Heart (tissue), 3 donors: ENCODE data around the gene RAI1.

- RAMPAGE, long total RNA, 2 experiments = no peak in any of the 2 experiments
Observed at GRCh38 chr17:16979674-16980222, 7.8 kb upstream of the TNFRSF13B start.

GRCh38 chr17:17031952-17032416, 10.3 kb upstream of the MPRIP start:
- RAMPAGE, long total RNA, 2 experiments = no peak in any of the 2 experiments

DNA sequence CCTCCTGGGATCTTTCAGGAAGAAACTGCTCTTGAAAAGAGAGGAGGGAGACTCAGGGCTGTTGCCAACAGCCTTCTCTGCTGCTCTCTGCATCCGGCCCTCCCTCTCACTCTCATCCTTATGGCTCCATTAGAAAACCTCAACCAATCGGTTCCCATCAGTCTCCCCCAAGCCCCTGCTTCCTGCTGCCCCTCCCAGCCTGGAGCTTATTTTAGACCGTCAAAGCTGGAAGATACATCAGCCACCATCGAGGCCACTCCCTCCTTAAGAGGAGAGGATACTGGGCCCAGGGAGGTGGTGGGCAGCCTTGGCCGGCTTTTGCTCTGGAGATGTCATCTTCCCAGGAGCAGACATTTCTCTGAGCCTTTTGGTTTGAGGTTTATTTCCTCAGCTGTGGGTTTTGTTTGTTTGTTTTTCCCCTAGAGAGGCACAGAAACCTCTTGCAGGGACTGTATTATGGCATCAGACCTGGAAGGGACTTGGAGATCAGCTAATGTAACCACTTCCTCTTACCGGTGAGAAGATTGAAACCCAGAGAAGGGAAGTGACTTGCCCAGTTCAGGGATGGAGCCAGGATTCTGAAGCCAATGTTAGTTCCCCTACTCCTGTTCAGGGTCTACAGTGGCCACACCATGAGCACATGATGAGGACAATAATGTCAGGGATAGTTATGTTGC, 2.8 kb downstream of the MPRIP start:
- RAMPAGE, long total RNA, 2 experiments = no peak in any of the 2 experiments

DNA sequence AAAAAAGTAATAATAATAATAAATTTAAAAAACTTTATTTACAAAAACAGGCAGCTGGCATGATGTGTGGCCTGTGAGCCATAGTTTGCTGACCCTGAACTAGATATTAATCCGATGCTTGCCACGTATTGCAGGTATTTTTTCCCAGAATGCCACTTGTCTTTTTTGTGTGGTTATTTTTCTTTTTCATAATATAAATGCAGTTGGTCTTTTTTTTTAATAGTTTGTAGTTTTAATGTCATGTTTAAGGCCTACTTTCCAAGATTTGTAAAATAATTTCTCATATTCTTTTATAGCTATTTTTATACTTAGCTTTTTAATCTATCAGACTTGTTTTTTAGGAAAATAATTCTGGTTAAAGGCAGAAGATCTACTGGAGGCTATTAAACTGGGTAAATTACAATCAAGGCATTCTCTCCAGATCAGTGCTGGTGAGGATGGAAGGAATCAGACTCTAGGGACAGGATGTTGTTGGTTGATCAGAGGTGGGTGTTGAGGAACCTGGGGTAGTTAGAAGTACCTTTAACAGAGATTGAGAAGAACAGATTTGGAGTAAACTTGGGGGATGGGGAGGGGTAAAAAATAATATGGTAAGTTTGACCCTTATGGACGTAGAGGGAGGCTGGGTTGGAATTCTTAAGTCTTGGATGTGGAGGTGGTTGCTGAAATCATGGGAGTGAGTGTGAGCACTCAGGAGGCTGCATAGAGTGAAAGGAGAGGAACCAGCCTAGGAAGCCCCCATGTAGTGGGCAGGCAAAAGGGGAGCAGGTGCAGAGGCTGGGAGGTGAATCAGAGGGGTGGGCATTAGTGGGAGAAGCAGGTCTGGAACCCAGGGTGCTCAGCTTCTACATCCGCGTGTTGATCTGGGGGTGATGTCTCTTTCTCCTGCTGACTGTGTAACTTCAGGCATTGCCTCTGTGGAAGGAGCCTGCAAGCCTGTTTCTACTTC, 5.2 kb downstream of the MPRIP start:
- RAMPAGE, long total RNA, 2 experiments = no peak in any of the 2 experiments

- RAMPAGE, long total RNA, 2 experiments = no peak in any of the 2 experiments
Observed at GRCh38 chr17:17229735-17230098, 7.3 kb downstream of the FLCN start.

GRCh38 chr17:17272903-17273211, 8.2 kb downstream of the COPS3 start:
- RAMPAGE, long total RNA, 2 experiments = no peak in any of the 2 experiments

DNA sequence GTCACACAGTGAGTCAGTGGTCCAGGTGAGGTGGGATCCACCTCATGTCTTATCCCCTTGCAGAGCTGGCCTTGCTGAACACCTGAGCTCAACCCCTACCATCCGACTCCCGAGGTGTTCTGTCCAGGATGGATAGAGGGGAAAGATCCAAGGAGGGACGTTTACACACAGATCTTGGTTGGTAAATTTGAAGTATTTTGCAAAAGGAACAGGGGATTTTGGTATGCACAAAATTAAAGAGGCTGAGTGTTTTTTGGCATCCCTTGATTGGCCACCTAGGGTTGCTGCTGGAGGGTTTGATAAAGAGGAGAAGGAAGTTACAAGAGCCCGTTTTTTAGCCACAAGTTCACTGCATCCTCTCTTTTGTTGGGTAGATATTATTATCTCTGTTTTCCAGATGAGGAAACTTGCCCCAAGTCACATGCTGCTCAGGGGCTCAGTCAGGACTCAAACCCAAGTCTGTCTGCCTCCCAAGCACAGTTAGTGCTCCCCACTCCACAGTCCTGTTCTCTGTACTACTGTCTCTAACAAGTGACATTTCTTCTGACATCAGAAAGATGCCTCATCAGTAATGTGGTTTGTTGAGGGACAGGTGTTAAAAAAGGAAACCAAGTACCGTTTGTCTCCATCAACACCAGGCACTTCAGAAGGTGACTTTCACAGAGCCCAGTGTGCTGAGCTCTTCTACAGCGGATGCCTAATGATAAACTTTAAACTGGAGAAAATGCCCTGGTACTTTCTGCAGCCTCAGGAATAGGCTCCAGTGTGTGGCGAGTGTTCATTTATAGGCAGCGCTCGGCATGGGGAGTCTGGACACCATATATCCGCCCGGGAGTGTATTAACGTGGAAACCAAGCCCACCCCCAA, 1.4 kb downstream of the NT5M start:
- RAMPAGE, long total RNA, 2 experiments = no peak in any of the 2 experiments

- RAMPAGE, long total RNA, 2 experiments = start-site peak on the minus strand in 1 of 2 experiments, at chr17:17384062-17384066 at its widest, 31 reads per replicate
Observed at GRCh38 chr17:17383443-17384353, 80.5 kb downstream of the NT5M start.

GRCh38 chr17:17403491-17404324, 73.1 kb upstream of the MED9 start:
- RAMPAGE, long total RNA, 2 experiments = no peak in any of the 2 experiments

GRCh38 chr17:17462035-17462683, 14.6 kb upstream of the MED9 start:
- RAMPAGE, long total RNA, 2 experiments = no peak in any of the 2 experiments

DNA sequence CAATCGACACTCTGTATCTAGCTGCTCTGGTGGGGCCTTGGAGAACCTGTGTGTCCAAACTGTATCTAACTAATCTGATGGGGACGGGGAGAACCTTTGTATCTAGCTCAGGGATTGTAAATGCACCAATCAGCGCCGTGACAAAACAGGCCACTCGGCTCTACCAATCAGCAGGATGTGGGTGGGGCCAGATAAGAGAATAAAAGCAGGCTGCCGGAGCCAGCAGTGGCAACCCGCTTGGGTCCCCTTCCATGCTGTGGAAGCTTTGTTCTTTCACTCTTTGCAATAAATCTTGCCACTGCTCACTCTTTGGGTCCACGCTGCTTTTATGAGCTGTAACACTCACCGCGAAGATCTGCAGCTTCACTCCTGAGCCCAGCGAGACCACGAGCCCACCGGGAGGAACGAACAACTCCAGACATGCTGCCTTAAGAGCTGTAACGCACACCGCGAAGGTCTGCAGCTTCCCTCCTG, 9.1 kb downstream of the RASD1 start:
- RAMPAGE, long total RNA, 2 experiments = no peak in any of the 2 experiments

DNA sequence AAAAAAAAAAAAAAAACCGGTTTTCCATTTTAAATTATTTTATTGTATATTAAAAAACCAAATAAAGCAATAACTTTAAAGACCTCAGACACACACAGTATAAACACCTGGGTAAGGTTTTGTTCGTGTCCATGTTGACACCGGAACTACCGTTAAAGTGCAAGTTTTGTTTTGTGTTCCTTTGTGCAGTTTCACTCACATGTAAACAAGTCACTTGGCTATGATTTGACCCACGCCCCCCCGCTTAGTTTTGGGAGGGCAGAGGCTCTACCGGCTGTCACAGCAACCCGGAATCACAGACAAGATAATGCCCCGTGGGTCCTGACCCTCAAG, 1.8 kb downstream of the RASD1 start:
- RAMPAGE, long total RNA, 2 experiments = no peak in any of the 2 experiments

DNA sequence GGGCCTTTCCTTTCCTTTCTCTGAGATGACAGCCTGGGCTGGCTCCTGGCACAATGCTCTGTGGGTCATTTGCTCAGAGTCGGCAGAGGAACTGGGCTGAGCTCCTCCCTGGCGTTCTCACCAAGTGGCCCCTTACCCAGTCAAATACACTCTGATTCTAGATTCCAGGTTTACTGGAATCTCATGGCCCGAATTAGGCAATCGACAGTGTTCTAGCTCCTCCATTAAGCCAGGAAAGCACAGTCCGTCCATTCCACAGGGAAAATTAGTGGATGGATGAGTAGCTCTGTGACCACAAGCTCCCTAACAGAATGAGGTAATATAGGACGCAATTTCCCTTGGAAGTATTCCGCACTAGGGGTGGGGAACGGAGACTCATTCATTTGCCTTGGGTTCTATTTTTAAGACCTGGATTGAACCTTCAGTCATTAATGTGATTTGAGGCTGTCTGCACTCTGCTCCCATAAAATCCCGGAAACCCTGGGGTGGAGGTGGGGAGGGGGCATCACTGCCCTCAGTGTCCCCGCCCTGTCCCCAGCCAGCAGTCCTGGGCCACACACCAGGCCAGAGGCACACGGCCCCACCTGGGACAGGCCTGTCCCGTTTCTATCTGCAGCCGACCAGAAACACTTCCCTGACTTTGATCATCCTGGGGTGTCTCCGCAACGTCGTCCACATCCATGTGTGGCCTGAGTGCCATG, 19.4 kb upstream of the RASD1 start:
- RAMPAGE, long total RNA, 2 experiments = no peak in any of the 2 experiments

DNA sequence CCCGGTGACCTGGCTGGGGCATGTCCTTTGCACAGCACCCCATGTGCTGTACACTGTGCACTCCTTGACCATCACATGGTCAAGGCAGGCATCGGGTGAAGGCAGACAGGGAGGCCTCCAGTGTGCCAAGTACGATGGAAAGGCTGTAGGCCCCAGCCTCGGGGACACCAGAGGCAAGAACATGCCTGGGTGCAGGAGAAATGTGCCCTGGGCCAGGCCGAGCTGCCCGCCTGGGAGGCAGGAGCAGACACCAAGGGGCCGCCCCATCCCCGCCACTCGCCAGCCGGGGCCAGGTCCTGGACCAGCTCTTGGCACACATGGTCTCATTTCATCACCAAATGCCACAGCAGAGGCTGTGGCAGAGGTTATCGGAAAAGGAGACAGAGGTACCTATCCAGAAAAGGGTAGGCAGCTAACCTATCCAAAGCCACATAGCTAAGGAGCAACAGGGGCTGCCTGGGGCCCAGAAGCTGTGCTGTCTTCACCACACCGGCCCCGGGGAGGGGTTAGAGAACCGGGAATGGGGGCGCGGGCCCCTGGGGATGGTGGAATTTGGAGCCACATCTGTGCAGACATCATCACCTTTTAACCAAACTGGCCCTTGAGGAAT, 31.3 kb downstream of the PEMT start:
- RAMPAGE, long total RNA, 2 experiments = no peak in any of the 2 experiments

DNA sequence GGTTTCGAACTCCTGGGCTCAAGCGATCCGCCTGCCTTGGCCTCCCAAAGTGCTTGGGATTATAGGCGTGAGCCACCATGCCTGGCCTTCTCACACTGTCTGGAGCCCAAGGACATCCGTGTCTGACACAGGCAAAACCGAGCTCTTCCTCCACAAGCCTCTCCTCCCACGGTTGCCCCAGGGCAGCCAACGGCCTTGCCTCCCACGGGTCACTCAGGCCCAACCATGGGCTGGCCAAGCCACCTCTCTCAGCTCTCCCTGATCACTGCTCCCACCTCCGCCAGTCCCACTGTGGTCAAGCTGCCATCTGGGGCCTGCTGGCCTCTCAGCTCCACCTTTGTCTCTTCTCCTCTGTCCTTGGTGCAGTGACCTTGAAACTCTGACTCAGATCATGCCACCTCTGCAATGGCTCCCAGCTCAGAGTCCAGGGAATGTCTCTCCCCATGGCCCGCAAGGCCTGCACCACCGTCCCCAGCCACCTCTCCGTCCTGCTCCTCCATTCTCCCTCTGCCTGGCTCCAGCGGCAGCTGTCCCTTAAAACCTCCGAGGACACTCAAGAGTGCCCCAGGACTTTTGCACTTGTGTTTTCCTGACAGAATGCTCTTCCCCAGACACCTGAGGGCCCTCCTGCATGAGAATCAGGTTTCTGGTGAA, 19.5 kb downstream of the PEMT start:
- RAMPAGE, long total RNA, 2 experiments = no peak in any of the 2 experiments

- RAMPAGE, long total RNA, 2 experiments = no peak in any of the 2 experiments
Observed at GRCh38 chr17:17681055-17681687, at the start of gene RAI1. Gene RAI1 (plus strand): TSS chr17:17681458.

DNA sequence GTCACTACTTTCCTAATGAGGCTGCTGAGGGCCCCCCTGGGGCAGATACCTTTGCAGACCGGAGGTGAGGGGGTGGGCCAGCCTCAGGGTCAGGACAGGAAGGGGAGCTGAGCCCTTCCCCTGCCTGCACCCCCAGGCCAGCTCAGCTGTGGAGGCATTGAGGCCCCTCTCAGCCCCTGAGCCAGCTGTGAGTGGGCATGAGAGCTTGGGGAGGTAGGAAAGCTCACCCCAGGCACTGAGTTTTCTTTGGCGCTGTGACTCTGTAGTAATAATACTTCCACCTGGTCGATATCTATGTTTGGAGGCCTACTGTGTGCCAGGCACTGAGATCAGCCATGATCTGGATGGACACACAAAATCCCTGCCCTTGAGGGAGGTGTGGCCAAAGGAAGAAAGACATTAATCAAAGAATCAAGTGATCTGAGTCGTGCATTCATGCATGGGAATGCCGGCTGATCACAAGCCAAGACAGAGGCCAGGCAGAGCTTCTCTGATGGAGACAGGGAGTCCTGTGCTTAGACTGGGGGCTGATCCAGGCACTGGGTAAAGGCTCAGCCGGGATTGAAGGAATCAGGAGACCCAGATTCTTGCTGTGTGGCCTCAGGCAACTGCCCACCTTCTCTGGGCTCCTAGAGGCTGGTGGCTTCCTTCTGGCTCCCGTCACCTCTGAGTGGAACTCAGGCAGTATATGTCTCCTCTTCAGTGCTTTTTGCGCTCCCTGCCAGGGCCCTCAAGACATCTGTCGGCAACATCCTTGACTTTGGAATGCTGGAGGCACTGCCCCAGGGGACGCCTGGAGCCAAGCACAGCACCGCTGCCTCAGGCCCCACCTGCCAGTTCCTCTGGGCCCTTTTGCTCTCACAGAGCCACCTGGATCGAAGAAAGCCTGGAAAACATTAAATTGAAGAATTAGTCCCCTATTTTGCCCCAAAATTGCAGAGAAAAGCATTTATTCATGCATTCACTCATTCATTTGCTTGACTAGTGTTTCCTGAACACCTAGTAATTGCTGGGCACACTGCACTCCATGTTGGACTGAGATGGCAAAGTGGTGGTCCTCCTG, 17.6 kb downstream of the RAI1 start:
- RAMPAGE, long total RNA, 2 experiments = no peak in any of the 2 experiments

DNA sequence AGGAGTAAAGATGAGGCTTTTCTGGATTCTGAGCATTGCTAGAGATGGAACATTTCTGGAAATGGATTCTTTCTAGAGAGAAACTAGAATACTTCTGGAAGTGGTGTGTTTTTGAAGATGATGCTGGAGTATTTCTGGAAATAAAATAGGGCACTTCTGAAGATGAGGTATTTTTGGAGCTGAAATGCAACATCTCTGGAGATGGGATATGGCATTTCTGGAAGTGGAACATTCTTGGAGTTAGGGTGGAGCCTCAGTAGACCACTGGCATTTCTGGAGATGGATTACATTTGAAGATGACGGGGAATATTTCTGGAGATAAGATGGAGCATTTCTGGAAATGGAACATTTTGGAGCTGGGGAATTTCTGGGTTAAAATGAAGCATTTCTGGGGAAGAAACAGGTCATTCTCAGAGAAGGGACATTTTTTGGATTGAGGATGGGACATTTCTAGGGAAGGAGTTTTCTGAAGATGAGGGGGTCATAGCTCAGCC, 55.5 kb downstream of the RAI1 start:
- RAMPAGE, long total RNA, 2 experiments = no peak in any of the 2 experiments

DNA sequence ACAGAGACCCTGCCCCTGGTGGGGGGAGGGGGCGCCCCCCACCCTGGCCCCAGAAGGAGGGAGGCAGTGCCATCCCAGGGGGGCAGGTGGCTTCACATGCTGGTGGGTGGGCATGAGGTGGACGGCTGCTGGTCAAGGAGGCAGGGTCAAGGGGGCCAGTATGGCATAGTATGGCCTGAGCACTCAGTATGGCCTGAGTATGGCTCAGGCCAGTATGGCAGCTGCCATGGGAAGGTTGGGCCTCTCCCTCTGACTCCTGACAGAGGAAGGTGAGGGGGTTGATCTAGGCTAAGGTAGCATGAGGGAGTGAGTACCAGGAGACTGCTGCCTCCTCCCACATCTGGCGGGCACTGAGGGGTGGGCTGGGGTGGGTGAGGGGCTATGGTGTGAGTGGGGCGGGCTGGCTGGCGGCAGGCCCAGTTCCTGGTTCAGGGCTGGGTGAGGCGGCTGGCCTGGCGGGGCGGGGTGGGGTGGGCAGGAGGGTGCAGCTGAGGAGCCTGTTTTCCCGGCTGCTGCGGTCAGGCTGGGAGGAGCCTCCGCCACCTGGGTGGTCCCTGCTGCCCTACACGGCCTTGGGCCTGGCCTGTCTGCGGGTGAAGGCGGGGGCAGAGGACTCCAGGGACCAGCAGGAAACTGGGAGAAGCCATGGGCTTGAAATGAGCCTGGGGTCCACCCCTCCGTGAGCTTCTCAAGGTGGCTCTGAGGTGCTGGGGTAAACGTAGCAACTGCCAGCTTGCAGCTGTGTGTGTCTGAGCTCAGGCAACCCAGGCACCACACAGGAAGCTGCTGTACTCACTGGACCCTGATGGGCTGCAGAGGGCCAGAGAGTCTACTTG, 56.9 kb downstream of the RAI1 start:
- RAMPAGE, long total RNA, 2 experiments = no peak in any of the 2 experiments

DNA sequence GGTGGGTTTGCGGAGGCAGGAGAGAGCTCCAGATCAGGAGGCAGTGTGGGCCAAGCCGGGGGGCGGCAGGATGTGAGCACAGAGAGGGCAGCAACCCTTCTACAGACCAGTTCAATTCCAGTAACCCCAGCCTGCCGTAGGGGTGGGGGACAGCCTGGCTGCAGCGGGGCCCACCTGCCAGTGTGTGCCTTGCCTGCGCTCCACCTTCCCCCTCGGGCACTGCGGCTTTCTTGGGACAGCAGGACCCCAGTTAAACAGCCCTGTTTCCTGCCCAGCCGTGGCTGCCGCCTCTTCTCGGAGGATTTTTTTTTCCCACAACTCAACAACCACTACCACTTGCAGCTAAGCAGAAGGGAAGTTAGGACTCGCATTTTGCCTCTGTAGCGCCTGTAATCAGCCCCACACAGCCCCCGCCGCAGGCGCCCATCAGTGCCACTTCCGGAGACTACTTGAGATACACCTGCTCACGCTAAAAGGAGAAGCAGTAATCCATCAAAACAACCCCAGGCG, 76.1 kb downstream of the RAI1 start:
- RAMPAGE, long total RNA, 2 experiments = no peak in any of the 2 experiments